Urinary bladder (tissue), 3 donors: ENCODE data around the gene CLCN7.

- PRO-cap, result no peak
- RAMPAGE, long total RNA, result no peak
Measured at GRCh38 chr16:1073227-1074103, 918 bp downstream of the SSTR5 start.

DNA sequence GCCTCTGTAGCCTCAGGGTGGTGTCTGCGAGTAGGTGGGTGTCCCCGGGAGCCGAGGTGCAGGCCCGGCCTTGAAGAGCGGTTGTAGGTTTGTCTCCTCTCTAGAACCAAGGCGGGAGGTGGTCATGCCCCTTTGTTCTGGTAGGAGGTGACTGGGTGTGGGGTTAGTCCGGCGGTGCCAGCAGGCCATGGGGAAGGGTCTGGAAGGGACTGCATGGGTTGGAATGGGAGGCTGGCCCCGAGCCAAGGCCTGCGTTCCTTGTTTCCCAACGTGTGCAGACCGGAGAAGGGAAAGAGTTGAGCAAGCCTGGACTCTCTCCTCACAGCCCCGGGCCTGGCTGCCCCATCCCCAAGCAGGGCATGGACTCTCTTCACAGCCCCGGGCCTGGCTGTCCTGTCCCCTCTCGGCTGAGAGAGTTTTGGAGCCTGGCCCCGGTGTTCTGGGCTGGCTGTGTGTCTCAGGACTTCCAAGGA lies 2.4 kb downstream of the CACNA1H start:
- PRO-cap, result no peak
- RAMPAGE, long total RNA, result no peak

DNA sequence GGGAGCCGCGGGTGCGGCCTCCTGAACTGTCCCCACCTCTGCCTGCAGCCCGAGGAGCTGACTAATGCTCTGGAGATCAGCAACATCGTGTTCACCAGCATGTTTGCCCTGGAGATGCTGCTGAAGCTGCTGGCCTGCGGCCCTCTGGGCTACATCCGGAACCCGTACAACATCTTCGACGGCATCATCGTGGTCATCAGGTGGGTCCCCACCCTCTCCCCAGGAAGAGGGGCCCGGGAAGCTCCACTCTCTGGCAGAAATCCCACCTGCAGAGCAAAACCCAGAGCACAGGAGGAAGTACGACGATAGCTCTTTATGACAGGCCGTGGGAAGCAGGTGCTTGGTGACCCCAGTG lies 20.0 kb downstream of the TPSG1 start:
- PRO-cap, result no peak
- RAMPAGE, long total RNA, result no peak

- PRO-cap, result unidirectional peak, plus-strand start at chr16:1212752
- RAMPAGE, long total RNA, result no peak
Measured at GRCh38 chr16:1212654-1213182, 12.3 kb downstream of the TPSG1 start.

DNA sequence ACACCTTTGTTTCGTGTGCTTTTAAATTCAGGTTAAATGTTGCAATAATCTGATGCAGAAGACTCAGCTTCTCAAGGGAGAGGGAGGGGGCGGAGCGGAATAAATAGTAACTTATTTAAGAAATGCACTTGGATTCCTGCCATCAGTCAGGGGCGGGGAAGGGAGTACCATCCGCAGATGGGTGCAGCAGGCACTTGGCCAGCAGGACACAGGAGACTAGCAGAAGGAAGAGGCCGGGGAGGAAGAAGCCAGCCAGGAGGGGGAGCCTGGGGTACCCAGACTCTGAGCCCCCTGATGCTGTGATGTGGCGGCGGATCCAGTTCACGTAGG lies 3.5 kb downstream of the TPSG1 start:
- PRO-cap, result no peak
- RAMPAGE, long total RNA, result no peak

DNA sequence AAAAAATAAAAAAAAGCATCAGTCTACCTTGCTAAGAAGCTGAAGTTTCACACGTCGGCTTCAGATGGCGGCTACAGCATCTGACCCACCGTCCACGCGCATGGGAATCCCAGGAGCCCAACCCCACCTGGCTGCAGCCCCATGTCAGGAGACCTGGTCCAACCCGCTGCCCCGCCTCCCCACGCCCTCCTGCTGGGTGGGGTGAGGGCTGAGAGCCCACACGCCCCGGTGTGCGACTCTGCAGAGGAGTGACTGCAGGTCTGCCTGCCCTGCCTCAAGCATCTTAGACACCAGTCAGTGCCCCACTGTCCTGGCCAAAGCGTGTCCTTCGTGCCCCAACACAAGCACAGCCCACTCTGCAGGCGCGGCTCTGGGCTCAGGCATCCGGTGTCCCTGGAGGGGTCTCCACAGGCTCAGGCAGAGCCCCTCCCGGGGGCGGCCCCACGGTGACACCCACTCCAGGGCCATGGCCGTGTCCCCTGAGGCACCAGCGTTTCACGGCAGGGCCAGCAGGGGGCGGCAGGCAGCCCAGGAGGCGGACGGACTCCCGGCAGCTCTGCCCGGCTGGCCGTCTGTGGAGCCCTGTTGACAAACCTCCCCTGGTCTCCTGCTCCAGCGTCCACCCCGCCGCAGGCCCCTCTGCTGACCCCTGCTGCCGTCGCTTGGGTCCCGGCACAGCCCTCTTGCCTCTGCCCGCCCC lies 8.7 kb upstream of the UBE2I start:
- PRO-cap, result bidirectional peak, plus-strand start at position 243 of the sequence, minus-strand start at position 82 of the sequence
- RAMPAGE, long total RNA, result no peak

DNA sequence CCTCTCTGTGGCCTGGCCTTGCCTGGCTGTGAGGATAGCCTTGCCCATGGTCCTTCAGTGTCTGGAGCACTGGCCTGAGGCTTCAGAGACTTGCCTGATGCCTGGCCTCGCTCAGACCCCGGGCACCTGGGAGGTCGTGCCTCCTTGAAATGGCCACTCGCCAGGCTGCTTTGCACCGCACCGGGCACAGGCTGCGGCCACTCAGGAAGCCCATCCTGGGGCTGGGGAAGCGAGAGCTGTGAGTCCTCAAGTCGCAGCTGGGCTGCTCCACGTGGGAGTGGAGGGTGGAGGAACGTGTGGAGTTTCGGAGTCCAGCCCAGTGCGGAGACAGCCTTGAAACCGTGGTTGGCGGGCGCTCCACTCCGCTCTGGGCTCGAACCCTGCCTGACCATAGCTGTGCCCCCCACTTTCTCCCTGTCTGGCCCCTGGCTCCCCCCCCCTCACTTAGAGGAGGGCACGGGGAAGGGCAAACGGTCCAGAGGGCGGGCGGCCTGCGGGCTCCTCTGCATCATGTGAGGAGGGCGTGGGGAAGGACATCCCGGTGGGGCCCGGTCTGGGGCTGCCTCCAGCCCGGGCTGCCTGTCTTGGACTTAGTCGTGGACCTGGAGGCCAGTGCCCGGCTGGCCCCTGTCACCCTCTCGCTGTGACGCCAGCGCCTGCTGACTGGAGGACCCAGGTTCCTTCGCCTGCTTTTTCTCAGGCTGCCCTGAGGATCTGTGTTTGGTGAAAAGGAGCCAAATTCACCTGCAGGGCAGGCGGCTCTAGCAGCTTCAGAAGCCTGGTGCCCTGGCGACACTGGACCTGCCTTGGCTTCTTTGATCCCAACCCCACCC lies 2.4 kb downstream of the UBE2I start:
- PRO-cap, result no peak
- RAMPAGE, long total RNA, result no peak

DNA sequence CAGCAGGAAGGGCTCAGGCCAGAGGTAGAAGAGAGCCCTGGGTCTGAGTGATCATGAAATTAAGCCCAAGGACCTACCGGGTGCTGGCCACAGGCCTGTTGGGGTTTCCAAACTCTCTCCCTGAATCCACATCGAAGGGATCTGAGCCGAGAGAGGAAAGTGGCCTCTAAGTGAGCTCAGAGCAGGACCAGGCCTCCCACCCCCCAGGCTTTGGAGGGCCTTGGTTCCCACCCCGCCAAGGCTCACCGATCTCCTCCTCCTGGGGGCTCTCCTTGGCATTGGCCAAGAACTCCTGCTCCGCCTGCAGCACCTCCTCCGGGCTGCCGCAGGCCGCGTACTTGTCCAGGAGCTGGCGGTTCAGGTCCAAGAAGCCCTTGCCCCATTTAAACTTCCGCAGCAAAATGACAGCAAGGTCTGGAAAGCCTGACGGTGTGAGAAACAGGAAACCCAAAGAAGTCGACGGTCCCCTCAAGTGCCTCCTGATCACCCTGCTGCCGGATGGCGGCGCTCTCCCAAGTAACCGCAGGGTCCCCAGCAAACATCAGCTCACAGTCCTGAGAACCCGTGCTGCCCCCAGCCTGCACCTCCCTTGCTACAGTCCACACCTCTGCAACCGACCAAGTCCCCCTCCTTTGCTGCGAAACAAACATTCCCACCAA lies 1.7 kb downstream of the TSR3 start:
- PRO-cap, result no peak
- RAMPAGE, long total RNA, result no peak

- PRO-cap, result no peak
- RAMPAGE, long total RNA, result no peak
Measured at GRCh38 chr16:1392397-1392647, 22.2 kb downstream of the UNKL start.

DNA sequence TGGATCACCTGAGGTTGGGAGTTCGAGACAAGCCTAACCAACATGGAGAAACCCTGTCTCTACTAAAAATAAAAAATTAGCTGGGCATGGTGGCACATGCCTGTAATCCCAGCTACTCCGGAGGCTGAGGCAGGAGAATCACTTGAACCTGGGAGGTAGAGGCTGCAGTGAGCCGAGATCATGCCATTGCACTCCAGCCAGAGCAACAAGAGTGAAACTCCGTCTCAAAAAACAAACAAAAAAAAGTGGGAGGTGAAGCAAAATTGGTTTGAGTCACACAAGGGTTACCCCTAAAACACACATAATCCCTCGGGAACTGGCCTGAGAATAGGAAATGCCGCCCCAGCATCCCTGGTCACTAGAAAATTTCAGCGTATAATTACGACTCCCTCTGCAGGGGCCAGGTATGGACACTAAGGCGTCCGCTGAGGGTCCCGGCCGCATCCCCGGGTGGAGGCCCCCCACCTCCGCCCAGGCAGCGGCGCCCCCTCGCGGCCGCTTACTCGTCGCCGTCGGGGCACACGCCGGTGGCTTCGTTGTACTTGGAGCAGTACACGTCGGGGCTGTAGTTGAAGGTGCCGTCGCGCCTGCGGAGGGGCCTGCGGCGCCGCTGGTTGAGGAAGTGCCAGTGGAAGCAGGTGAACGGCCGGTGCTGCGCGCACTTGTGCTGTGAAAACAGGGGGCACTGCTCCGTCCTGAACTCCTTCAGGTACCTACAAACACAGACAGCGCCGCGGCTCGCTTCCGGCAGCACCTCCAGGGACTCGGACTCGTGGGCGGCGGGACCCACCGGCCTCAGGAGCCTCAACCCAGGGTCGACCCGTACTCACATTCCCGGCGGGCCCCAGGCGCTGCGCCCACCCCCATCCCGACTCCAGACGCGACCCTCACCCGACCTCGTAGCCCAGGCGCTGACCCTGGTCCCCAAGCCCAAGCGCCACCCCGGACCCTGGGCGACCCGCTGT lies 879 bp downstream of the UNKL start:
- PRO-cap, result unidirectional peak, plus-strand start at position 628 of the sequence
- RAMPAGE, long total RNA, result no peak

- PRO-cap, result no peak
- RAMPAGE, long total RNA, result no peak
Measured at GRCh38 chr16:1419949-1420561, 492 bp downstream of the UQCC4 start.

- PRO-cap, result bidirectional peak, plus-strand start at chr16:1475143, minus-strand start at chr16:1475025
- RAMPAGE, long total RNA, result no peak
Measured at GRCh38 chr16:1474871-1475783, at the start of gene CLCN7. Gene CLCN7 (minus strand): TSS chr16:1475028.

GRCh38 chr16:1556162-1556597 lies 22.7 kb downstream of the TMEM204 start:
- PRO-cap, result no peak
- RAMPAGE, long total RNA, result no peak

DNA sequence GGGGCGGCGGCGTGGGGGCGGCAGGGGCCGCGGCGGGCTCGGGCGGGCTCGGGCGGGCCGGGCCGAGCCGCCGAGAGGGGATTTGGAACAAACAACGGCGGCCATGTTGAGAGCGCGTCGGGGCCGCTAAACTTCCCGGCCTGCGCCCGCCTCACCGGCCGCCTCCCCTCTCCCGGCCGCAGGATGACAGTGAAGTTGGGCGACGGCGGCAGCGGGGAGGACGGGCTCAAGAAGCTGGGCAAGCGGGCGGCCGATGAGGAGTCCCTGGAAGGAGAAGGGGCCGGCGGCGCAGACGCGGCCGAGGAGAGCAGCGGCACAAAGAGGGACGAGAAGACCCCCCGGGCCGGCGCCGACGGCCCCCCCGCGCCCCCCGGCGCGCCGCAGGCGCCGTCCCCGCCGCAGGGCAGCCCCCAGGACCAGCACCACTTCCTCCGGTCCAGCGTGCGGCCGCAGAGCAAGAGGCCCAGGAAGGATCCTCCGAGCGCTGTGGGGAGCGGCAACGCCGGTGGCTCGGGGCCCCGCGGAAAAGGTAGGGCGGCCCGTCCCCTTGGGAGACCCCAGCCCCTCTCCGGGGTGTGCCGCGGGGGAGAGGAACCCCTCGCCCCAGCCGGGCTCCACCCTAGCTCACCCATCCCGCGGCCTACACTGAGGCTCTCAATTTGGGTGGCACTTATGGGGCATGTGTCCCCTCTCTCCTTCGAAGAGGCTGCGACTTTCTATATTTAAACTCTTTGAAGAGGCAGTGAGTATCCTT lies 2.5 kb downstream of the CRAMP1 start:
- PRO-cap, result unidirectional peak, plus-strand start at position 90 of the sequence; unidirectional peak, plus-strand start at position 578 of the sequence
- RAMPAGE, long total RNA, result no peak

DNA sequence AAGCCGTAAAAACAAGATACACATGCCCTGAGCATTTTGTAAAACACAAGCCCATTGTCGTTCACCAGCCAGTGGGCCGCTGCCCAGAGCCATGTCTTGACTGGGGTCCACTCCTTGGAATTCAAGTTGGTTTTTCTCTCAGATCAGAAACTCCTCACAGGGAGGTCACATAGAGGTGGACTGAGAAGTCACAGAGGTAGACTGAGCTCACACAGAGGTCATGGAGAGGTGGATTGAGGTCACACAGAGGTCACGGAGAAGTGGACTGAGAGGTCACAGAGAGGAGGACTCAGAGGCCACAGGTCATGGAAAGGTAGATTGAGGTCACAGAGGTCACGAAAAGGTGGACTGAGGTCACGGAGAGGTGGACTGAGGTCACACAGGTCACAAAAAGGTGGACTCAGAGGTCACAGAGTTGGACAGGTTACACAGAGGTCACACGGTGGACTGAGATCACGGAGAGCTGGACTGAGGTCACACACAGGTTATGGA lies 27.2 kb upstream of the JPT2 start:
- PRO-cap, result no peak
- RAMPAGE, long total RNA, result no peak

GRCh38 chr16:1763494-1764398 lies 7.6 kb downstream of the NME3 start:
- PRO-cap, result no peak
- RAMPAGE, long total RNA, result no peak

- PRO-cap, result no peak
- RAMPAGE, long total RNA, result no peak
Measured at GRCh38 chr16:1767732-1768426, 3.5 kb downstream of the NME3 start.

DNA sequence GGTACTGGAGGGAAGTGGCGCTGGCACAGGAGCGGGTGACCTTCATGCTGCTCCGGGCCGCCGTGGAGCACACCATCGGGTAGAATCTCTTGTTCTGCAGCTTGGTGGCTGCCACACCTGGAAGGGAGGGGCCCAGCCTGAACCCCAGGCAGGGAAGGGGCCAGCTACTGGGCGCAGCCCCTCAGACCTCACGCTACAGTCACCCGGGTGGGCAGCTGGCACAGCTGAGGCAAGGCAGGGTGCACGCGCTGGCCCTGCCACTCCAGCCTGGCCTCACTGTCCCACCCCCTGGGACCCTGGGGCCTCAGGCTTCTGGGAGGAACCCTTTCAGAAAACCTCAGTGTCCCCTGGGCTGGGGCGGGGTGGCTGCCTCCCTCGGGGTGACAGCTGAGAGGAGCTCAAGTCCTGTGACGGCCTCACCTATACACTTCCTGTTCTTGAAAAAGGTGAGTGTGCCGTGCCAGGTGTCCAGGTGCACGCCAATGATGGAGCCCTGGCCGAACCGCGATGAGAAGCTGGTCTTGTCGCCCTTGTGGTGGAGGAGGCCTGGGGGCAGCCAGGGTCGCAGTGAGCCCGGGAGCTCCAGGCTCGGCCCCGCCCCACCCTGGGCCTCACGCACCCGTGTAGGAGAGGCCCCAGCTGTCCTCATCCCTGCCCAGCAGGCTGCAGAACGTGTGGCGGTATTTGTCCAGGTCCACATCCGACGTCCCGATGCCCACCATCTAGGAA lies 4.6 kb upstream of the MRPS34 start:
- PRO-cap, result no peak
- RAMPAGE, long total RNA, result no peak

DNA sequence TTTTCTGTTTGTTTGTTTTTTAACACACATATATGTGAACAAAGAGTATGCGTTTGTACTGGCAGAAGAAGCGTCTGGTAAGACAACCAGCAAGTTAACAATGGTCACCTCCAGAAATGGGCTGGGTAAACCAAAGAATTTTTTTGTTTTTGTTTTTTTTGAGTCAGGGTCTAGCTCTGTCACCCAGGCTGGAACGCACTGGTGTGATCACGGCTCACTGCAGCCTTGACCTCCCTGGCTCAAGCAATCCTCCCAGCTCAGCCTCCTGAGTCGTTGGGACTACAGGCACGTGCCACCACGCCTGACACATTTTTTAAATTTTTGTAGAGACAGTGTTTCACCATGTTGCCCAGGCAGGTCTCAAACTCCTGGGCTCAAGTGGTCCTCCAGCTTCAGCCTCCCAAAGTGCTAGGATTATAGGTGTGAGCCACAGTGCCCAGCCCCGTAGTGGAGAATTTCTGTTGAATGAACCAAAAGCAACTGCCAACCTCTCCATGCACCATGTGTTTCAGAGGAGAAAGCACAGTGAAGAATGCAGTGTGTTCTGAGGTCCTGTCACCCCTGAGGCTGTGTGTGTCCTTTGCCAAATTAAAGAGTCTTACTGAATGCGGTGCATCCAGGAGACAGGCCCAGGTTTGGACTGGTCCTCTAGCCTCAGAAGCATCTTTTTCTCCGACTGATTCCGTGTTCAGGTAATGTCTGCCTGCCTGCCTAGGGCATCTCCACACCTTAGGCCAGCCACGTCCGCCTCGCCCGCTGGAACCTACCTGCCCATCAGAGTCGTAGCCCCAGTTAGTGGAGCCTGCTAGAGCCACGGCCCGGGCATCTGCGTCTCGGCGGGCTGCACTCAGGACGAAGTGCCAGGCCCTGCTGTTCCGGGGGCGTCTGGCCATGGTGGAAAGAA lies 1.5 kb downstream of the SPSB3 start:
- PRO-cap, result no peak
- RAMPAGE, long total RNA, result no peak

DNA sequence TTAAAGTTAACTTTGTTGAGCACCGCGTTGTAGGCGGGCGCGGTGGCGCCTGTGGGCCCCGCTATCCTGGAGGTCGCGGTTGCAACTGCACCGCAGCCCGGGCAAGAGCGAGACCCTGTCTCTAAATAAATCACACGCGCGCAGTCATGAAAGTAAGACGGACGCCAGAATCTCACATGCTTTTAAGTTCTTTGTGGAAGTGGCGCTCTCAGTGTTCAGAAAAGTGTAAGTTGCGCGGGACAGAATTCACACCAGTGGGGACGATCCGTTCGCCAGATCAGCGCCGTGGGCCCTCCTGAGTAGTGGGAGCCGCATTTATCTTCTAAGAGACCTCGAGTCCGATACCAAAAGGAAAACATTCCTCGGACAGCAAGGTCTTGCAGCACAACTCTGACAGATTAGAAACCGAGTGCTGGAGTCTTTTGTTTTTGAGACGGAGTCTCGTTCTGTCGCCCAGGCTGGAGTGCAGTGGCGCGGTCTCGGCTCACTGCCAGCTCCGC lies 572 bp downstream of the NUBP2 start:
- PRO-cap, result no peak
- RAMPAGE, long total RNA, result no peak